Psoas muscle (tissue), 2 donors: ENCODE data around the gene TMEM241.

GRCh38 chr18:22978334-22978896, 45.3 kb downstream of the RBBP8 start:
- PRO-cap, 2 experiments: no peak in any of the 2 experiments

DNA sequence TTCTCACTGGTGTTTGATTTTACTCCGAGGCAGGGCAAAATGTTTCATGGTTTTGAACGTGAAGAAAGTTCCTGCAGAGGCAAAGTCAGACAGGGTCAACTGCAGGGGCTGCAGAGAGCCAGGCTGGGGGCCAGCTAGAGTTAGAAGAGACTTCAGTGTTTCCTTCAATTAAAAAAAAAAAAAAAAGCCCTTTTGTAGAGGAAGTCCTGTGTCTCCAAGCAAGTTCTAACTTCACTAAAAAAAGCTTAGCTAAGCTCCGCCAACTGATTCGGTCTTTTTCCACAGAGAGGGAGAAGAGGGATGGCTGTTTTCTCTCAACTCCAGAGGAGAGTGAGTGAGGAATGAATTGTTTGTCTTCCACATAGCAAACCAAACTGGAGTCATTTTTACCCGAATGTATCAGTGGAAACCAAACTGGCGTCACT, 56.3 kb upstream of the CABLES1 start:
- PRO-cap, 2 experiments: no peak in any of the 2 experiments

GRCh38 chr18:23106528-23107114, 28.7 kb upstream of the CABLES1 start:
- PRO-cap, 2 experiments: no peak in any of the 2 experiments

DNA sequence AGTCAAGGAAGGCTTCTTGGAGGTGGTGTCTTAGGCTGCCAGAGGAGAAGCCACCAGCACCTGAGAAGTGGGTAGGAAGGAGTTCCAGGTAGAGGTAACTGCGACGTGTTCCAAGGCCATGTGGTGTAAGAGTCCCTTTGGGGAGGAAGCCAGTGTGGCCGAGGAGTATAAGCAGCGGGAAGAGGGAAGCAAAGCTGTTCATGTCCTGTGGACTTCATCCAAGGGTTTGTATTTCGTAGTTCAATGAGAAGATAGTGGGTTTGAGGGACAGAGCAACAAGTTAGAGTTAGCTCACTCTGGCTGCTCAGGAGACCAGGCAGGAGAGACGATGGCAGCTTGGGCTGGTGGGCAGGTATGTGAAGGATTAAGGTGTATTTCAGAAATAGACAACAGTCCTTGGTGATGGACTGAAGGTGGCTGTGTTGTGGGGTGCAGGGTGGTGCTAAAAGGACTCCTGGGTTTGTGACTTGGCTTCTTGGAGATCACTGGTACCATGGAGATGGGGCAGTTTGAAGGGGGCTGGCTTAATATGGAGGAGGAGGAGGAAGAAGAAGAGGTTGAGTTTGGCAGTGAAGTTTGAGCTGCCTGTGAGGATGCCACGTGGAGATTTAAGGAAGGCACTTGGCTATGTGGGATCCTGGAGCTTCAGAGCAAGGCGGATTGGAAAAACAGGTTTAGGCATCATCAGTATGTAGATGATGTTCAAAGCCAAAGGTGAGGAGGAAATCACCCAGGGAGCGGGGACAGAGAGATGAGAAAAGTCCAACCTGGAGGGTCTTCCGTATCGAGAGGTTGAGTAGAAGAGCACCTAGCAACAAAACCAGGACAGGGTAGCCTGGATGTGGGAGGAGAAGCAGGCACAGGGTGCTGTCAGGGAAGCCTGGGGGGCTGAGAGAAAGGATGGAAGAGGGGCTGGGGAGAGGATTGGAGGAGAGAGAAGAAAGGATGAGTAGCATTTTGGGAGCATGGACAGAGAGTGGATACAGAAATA, 27.7 kb downstream of the CABLES1 start:
- PRO-cap, 2 experiments: no peak in any of the 2 experiments

GRCh38 chr18:23227265-23227722, 92.0 kb downstream of the CABLES1 start:
- PRO-cap, 2 experiments: no peak in any of the 2 experiments

DNA sequence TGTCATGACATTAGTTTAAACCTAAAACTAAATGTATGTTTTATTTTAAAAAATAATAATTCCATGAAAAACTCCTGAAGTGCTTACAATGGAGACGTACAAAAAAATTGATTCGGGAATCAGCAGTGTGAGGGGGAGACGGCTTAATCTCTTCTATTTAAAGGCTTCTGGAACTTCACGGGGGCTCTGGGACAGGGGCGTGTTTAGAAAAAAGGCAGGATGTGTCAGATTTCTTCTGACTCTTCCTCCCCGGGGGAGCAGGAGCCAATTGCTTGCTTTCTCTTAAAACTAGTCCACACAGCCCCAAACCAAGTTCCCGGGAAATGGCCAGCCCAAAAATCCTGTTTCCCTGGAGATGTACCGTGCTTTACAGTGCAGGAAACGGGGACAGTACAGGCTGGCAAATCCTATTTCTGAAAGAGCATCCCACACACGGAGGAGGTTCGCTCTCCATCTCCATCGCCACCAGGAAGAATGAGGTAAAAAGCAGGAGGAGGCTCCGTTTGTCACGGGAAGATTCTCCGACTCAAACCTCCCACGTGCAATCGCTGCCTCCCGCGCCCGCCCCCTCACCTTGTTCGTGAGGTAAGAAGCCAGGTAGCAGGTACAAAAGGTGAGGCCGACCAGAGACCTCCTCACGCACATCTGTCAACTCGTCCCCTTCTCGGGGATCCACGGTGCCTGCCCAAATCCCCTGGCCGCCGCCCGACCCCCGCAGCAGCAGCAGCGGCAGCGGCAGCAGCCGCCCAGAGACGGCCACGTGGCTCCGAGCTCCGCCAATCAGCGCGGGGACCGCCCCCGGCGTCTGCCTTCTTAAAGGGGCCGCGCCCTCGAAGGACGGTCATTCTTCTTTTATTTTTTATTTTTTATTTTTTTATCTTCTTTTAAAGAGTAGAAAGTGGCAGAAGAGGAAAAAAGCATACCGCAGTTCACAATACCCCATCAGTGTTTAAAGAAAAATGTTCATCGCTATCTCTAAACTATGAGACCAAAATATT, at the start of gene TMEM241:
TMEM241 (minus strand) TSS at position 754 of the 998 bp plus-strand sequence.
- PRO-cap, 2 experiments: peak in 1 of 2 experiments; most common minus-strand start position 664 of the sequence (in 1)

DNA sequence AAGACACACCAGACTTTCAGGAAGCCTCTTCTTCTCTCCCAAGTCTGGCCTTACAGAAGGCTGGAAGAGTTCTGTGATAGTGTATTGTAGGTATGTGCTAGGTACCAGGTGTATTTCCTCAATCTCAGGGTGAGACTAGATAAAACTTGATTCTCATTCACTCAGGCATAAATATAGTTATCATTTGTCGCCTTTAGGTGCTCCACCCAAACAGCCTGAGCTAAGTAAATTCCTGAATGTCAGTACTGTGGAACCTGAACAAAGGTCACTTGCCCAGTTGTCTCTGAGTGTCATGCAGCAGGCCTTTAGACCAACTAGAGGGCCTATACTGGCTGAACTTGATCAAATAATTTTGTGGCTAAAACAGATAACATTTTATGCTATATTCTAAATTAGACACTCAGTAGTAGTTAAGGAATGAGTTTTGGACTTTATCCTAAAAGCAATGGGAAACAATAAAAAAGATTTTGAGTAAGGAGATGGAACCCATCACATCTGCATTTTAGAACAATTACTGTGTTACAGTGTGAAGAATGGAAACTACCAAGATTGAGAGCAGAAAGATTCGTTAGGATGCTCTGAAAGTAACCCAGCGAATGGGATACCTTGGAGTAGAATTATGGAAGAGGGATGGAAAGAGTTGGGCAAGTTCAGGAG, 7.9 kb downstream of the RIOK3 start:
- PRO-cap, 2 experiments: no peak in any of the 2 experiments

DNA sequence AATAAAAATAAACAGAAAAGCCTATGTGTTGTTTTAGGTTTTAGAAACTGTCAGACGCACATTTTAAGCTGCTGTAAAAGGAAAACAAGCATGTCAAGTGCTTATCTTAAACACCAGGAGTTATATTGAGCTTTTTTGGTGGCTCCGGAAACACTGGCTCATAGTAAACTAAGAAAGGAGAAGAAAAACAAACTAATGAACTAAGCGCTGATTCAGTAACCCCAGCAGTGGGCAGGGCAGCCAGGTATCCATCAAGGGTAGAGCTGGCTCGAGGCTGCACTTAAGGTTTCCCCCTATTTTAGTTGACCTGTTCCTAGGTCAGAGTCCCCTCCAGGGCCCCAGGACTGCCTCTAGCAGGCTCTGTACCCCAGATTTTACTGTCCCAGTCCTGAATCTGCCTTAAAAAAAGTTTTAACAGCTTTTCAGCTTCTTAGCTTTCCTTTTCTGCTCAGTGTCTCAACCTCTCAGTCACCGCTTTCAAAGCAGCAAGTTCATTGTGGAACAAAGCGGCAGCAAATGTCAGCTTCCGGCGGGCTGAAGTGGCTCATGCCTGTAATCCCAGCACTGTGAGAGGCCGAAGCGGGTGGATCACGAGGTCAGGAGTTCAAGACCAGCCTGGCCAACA, 15.3 kb upstream of the RMC1 start:
- PRO-cap, 2 experiments: no peak in any of the 2 experiments

DNA sequence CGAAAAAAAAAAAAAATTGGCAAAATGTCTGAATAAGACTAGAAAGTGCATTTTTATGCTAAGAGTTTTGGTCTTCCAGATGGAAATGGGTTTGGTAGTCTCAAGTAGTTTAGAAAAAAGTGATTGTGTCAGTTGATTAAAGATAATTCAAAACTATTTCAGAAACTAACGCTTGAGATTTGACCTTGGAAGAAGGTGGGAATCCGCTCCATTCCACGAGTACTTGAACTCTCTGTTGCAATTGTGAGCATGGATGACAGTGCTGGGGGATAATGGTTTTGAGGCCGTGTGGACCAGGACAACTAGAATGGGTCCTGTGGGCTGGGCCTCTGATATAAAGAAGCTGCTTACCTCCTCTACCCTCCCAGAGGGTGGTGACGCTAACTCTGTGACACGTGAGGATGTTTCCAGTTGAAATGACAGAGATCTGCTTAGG, 16.2 kb downstream of the RMC1 start:
- PRO-cap, 2 experiments: peak in 1 of 2 experiments; most common minus-strand start position 309 of the sequence (in 1)

DNA sequence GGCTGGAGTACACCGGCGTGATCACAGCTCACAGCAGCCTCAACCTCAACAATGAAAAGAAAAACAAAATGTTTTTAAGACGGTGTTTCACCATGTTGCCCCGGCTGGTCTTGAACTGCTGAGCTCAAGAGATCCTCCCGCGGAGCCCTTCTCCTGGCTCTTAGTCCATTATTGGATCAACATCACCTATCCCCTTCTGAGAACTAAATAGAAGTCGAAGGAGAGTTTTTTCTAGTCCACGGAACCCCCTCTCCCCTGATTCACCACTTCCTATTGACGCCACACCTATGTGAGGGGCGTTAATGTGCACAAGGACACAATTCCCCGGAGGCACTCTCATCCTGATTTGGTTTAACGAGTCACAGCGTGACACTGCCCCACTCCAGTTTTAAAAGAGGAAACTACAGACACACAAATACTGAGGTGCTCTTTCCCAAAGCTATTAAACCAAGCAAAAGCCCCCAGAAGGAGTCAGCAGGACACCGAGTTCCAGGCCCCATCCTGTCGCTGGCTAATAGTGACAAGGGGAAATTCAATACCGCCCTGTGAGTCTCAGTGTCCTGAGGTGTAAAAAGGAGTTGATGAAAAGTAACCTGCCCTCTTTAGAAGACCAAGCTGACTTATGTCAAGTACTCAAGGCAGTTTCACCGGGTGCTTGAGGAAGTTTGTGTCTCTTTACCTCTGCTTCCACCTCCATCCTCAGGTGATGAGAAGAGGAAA, 960 bp downstream of the NPC1 start:
- PRO-cap, 2 experiments: peak in 2 of 2 experiments; most common plus-strand start position 599 of the sequence (in 2); most common minus-strand start position 117 of the sequence (in 1)

DNA sequence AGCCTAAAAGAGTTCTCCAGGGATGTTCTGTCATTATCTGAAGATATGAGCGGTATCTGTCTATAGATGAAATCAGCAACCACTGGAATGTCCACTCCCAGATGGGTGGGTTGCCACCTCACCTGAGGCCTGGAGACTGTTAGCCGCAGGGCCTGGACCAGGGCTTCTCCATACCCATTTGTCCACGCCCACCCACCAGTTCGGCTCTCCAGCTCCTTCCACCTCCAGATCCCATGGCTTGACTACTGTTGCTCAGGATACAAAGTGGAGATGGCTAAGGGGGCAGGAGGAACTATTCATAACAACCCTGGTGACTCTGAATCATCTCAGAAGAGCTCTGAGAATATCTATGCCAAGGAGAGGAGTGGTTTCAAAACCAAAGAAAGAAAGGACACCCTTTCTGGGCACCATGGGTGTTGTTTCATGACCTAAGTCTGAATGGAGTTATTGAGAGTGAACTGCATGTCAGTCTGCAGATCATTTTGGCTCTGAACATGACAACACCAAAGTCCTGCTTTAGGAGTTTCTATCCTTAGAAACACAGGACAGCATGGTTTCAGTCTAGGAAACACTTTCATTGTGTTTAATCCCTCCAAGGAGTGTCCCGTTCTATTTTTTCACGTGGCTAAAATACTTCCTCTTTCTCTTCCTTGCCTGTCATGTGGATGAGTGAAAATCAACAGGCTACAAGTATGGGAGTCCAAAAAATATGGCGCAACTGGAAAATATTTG, 145.9 kb downstream of the LAMA3 start:
- PRO-cap, 2 experiments: peak in 1 of 2 experiments; most common minus-strand start position 244 of the sequence (in 1)

DNA sequence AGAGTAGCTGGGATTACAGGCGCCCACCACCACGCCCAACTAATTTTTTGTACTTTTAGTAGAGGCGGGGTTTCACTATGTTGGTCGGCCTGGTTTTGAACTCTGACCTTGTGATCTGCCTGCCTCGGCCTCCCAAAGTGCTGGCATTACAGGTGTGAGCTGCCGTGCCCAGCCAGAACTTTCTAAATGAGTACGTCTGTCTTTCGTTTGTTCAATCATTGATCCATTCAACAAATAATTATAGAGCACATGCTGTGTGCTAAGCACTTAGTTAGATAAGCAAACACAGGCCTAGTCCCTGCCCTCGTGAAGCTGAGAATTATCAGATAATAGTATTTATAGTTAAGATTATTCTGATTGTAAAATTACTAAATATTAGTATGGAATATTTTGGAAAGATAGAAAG, 56.5 kb downstream of the TTC39C start:
- PRO-cap, 2 experiments: no peak in any of the 2 experiments

- PRO-cap, 2 experiments: no peak in any of the 2 experiments
Observed at GRCh38 chr18:24089078-24089675, 49.7 kb upstream of the CABYR start.

GRCh38 chr18:24177054-24177560, 38.2 kb downstream of the CABYR start:
- PRO-cap, 2 experiments: no peak in any of the 2 experiments

- PRO-cap, 2 experiments: no peak in any of the 2 experiments
Observed at GRCh38 chr18:24231725-24232335, 93.0 kb downstream of the CABYR start.

GRCh38 chr18:24271420-24272463, 125.9 kb downstream of the OSBPL1A start:
- PRO-cap, 2 experiments: peak in 2 of 2 experiments; most common plus-strand start chr18:24271720 (in 2); most common minus-strand start chr18:24271689 (in 2)

- PRO-cap, 2 experiments: no peak in any of the 2 experiments
Observed at GRCh38 chr18:24624990-24625359, 164.5 kb downstream of the HRH4 start.

DNA sequence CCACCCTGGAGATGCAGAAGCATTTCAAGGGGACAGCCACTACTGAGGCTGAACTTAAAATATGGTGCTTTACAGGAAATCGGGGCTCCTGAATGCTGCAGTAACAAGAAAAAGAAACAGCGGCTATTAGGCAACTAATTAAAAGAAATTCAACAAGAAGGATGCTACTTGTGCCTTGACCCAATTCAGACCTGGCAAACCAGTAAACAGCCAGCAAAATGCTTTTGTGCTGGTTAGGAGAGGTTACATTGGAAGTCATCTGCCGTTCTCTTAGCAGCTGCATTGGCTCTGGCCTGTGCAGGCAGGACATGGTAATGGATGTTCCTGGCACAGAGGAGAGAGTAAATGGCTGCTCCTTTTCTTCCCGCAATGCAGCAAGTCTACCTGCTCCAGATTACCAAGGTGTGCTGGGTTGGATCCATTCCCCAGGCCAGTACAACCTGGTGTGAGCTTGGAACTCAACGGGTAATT, 236.0 kb downstream of the SS18 start:
- PRO-cap, 2 experiments: no peak in any of the 2 experiments

DNA sequence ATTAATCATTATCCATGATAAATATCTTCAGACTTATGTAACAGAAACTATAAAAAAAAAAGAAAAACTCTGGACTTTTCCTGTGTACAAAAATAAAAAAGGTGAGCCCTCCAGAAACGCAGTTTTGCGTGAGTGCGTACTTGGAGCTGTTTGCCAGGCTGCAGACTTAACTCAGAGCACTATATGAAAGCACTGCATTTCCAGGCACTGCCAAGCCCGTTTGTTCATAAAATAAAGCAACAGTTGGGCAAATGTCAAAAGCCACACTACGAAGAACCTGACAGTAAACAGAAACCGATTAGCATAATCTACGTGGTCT, 1.3 kb downstream of the SS18 start:
- PRO-cap, 2 experiments: no peak in any of the 2 experiments

GRCh38 chr18:26459426-26460063, 88.8 kb downstream of the KCTD1 start:
- PRO-cap, 2 experiments: no peak in any of the 2 experiments